ENCODE results near the genes WASHC1 and DMRT3.

GRCh38 chr9:29177-29501 is at the start of gene WASHC1:
Gene WASHC1 (minus strand): TSS chr9:29456.
- PRO-cap, result no peak

GRCh38 chr9:126754-127272 is 8.6 kb upstream of the FOXD4 start:
- PRO-cap, result no peak

DNA sequence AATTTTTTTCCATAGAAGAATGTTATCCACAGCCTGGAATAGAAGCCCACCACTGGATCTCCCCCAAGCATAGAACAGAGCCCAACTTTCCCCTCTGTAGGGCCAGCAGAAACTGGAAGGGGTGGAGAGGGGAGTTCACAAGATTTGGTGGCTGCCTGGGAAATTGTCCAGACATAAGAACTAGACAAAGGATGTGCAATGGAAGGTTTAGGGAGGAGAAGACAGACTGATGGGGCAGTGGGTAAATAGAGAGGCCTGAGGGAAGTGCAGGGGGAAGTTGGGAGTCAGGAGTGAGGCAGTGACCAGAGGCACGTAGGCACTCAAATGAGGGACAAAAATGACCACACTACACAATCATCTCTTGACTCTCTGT is 6.0 kb upstream of the DOCK8 start:
- PRO-cap, result no peak

DNA sequence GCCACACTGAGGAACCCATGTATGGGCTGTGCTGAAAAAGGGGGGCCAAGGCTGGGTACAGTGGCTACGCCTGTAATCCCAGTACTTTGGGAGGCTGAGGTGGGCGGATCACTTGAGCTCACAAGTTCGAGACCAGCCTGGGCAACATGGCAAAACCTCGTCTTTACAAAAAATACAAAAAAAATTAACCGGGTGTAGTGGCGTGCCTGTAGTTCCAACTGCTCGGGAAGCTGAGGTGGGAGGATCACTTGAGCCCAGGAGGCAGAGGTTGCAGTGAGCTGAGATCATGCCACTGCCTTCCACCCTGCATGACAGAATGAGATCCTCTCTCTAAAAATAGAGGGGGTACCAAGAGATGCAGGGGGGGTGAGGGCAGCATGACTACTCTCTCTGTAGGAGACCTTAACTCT is 46.0 kb upstream of the KANK1 start:
- PRO-cap, result no peak

- PRO-cap, result no peak
Observed at GRCh38 chr9:468964-469199, 35.6 kb upstream of the KANK1 start.

DNA sequence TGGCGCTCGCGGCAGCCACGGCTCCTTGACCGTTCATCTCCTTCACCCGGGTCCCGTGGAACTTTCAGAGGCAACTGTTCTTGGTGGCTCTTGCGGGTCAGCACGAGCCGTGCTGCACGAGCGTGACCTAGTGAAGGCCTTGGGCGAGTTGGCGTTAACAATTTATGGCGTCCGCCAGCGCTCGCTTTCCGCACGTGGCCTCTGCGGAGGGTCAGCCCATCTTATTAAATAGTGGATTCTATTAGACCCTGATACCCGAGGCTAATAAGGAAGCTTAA is 961 bp downstream of the KANK1 start:
- PRO-cap, result no peak

- PRO-cap, result no peak
Observed at GRCh38 chr9:565658-565983, 61.1 kb downstream of the KANK1 start.

- PRO-cap, result no peak
Observed at GRCh38 chr9:655786-656545, 151.5 kb downstream of the KANK1 start.

DNA sequence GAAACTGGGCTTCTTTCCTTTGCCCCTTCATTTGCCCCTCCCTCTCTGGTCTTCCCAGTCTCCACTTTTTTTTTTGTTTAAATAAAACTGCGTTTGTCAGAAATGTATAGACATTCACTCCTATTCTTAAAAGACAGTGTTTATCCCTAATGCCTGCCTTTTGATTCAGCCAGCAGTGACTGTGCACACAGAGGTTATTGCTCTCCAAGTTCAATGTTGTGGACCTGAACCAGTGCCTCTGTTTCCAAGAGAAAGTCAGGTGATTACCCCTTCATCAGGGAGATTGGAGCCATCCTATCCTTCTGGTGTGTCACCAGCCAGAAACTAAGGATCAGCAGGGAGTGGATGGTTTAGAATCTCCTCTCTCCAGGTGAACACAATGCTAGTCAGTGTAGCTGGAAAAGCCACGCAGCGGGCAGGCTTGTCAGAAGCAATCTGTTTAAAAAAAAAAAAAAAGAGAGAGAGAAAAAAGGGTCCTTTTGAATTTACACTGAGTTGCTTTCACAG is 167.5 kb upstream of the DMRT1 start:
- PRO-cap, result no peak

- PRO-cap, result no peak
Observed at GRCh38 chr9:712652-713609, 128.6 kb upstream of the DMRT1 start.

DNA sequence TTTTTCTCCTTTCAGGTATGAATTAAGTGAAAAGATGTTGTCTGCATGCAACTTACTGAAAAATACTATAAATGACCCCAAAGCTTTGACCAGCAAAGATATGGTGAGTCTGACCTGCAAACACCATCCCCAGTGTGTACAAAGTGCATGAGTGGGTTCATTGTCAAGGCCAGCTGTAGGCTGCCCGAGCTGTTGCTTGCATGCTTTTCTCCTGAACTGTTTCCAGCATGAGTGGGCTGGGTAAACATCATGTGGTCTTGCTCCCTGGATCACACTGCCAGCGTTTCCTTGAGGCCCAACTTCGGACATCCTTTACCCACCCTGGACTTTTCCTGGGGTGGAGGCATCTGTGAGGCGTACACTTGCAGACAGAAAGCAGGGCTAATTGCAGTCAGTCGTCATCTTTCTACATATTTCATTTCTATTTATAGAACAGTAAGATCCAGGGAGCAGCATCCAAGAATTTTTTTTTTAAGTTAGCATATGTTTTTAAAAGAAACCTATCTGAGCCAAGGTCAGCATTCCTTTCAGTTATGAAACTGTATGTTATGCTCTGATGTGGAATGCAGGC is 106.7 kb upstream of the DMRT1 start:
- PRO-cap, result no peak

DNA sequence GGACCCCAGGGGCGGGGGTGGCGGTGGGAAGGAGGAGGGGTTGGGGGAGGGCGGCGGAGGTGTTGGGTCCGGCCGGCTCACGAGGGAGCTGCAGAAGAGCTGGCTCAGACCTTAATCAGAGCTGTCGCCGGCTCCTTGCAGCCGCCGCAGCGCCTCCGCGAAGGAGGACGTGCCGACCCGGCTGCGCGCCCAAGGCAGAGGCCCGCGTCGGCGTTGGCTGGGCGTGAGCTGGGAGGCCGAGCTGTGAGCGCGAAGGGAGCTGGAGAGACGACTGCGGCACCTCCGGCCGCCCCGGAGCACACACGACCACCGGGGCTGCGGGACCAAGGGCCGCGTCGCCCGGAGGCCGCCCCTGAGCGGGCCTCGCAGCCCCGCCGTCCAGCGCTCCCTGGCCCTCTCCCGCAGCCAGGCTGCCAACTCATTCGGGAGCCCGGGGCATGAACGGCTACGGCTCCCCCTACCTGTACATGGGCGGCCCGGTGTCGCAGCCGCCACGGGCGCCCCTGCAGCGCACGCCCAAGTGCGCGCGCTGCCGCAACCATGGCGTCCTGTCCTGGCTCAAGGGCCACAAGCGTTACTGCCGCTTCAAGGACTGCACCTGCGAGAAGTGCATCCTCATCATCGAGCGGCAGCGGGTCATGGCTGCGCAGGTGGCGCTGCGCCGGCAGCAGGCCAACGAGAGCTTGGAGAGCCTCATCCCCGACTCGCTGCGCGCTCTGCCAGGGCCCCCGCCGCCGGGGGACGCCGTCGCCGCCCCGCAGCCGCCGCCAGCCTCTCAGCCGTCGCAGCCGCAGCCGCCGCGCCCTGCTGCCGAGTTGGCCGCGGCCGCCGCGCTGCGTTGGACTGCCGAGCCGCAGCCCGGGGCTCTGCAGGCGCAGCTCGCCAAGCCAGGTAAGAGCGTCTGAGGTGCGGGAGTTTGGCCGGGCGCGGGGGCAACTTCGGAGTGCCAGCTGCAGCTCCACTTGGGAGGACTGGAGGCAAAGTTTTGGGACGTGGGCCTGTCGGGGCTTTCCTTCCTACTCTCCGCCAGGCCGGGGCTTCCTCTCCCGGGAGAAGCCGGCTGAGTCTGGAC is at the start of gene DMRT3:
TSS of gene DMRT3 (plus strand) at position 91 of the 1,072 bp plus-strand sequence.
- PRO-cap, result no peak

GRCh38 chr9:2123527-2124031 is 108.4 kb downstream of the SMARCA2 start:
- PRO-cap, result no peak

GRCh38 chr9:2162556-2163285 is 147.6 kb downstream of the SMARCA2 start:
- PRO-cap, result no peak

DNA sequence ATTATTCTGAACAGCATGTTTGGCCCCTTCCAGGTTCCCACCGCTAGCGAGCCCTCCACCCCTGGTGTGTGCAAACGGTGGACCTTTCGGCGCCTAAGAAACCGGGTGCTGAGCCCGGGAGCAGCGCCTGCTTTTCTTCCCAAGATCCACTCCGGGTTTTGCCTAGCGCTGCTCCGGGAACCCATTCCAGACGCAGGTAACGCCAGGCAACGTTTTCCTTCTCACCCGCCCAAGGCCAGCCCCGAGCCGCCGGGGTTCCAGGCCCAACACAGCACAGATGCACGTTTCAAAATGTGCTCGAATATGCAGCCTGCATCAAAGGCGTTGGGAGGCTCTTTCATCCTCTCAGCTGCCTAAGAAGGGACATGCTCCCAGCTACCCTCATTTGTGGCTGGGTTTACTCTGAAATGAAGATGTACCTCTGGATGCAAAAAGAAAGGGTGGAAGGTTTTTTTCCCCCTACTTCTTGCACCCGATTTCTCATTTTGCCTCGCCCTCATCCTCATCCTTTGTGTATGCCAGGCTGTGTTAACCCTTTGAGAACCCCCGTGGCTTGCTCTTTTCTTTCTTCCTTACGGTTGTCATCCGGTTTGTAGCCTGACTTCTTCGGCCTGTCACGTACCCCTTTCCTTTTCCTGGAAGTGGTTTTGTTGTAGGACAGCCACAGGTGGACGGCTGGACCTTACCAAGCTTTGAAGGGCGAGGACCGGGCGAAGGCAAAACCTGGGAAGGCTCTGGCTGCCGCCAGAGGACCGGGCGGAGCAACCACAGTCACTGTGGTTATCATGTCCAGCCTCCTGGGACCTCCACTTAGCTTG is 226.9 kb downstream of the SMARCA2 start:
- PRO-cap, result no peak

DNA sequence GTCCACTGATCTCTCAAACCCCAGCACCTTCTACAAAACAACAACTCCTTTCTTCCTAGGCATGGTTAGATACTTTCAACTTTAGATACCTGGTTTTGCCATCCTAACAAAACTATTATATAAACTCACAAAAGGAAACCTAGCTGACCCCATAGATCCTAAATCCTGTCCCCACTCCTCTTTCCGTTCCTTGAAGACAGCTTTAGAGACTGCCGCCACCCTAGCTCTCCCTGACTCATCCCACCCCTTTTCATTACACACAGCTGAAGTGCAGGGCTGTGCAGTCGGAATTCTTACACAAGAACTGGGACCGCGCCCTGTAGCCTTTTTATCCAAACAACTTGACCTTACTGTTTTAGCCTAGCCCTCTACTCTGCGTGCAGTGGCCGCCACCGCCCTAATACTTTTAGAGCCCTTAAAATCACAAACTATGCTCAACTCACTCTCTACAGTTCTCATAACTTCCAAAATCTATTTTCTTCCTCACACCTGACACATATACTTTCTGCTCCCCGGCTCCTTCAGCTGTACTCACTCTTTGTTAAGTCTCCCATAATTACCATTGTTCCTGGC is 264.0 kb downstream of the SMARCA2 start:
- PRO-cap, result no peak

DNA sequence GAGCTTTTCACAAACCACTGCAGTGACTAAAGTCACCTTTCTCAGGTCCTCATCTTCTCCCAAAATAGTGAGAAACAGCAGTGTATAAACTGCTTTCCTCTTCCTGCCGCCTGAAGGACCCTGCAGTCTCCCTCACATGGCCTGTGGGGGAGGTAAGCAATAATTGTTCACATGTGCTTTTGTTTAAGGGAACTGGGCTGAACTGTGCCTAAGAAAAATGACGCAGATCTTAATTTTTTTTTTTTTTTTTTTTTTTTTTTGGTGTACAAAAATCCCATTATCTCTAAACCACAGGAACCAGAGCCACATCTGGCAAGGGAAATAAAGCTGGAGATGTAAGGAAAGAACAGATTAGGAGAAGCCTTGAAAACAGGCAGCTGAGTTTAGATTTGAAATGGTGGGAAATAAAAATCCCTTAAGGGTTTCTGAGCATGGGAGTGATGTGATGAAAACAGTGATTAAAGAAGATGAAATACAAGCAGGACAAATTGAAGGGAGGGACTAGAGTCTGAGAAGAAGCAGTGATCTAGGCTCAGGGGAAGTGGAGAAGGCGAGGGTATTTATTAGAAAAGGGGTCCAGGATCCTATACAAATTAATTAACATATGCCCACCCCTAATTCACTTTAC is 131.6 kb upstream of the VLDLR start:
- PRO-cap, result no peak

GRCh38 chr9:2648182-2648495 is 26.6 kb downstream of the VLDLR start:
- PRO-cap, result no peak

DNA sequence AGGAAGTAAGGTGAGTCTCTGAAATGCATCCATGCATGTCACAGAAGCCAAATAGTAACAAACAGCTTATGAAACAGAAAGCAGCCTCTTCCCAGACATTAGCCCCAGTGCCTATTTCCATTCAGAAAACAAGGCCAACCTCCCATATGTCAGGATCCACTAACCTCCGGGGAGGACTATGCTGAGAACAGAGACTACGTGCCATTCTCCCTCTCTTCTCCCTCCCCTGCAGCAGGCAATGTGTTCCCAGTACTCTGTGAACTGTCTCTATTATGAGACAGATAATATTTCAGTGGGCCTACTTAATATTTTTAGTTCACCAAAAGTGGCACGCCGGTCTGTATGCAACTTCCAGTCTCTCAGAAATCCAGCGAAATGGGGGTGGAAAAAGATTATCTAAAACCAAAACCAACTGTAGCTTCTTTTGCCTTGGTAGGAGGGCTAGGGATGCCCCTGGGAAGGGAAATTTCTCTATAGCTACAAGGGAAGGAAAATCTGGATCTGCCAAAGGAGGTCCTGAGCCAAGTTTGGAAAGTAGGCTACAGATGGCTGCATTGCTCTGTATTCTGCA is 42.0 kb downstream of the VLDLR start:
- PRO-cap, result no peak

DNA sequence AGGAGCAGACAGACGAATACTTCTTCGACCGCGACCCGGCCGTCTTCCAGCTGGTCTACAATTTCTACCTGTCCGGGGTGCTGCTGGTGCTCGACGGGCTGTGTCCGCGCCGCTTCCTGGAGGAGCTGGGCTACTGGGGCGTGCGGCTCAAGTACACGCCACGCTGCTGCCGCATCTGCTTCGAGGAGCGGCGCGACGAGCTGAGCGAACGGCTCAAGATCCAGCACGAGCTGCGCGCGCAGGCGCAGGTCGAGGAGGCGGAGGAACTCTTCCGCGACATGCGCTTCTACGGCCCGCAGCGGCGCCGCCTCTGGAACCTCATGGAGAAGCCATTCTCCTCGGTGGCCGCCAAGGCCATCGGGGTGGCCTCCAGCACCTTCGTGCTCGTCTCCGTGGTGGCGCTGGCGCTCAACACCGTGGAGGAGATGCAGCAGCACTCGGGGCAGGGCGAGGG is 884 bp downstream of the KCNV2 start:
- PRO-cap, result no peak